ENCODE data around the gene CARS2.

DNA sequence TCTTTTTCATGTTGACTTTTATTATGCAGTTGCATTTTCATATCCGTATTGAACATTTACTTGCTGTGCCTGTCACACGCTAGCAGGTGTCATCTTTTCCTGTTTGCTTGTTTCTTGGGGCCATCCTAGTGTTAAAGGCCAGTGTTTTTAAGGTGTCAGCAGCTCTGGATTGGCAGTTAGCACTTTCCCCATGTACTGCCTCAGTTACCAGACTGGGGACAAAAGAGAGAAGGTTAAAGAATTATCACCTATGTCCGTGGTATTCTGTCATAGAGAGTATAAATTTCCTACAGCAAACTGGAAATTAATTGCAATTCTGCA lies 2.5 kb upstream of the IRS2 start:
- PRO-cap, 4 experiments = peak in 1 of 4 experiments; most common plus-strand start position 141 of the sequence (in 1)
- RAMPAGE, long total RNA, 2 experiments = no peak in any of the 2 experiments

- PRO-cap, 4 experiments = peak in 4 of 4 experiments; most common plus-strand start chr13:109803179 (in 2); most common minus-strand start chr13:109803076 (in 2)
- RAMPAGE, long total RNA, 2 experiments = no peak in any of the 2 experiments
These were observed 16.5 kb upstream of the IRS2 start for GRCh38 chr13:109802810-109803336.

DNA sequence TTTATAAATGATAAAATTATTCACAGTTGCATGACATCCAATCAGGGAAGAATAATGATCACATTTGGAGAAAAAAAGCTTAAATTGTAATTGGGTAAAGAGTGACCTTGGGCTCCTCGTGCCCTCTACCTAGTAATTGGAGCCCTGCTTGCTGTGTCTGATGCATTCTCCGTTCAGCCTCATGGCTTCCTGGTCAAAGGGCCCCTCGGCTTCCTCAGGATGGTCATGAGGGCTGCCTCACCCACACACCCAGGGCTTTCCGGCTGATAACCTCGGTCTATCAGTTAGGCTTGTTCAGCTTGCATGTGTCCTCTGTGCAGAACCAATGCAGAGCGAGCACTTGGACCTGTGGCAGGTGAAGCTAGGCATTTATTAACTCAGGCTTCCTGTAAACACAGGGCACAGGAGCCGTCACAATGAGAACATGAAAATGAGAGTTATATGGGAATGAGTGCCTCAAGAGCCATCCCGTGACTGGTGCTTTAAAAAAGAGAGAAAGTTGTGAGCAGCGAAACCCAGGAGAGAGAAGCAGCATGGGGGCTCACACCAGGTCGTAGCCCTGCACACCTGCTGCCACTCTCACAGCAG lies 50.2 kb upstream of the IRS2 start:
- PRO-cap, 4 experiments = peak in 4 of 4 experiments; most common plus-strand start position 433 of the sequence (in 3); most common minus-strand start position 259 of the sequence (in 4)
- RAMPAGE, long total RNA, 2 experiments = no peak in any of the 2 experiments

DNA sequence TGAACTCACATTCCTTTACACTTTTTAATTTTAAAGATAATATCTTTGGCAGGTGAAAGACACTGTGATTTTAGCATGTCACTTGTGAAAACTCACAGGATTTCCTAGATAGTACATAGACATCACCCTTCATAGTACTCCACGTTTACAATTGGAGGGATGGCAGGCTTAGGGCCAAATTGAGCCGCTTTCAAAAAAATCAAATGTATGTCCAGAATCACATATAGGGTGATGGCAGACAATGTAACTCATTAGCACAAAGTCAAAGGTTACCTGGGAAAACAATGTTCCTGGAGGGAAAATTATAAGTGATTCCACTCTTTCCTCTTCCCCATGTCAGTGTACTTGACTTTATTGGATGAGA lies 112.2 kb upstream of the IRS2 start:
- PRO-cap, 4 experiments = no peak in any of the 4 experiments
- RAMPAGE, long total RNA, 2 experiments = no peak in any of the 2 experiments

DNA sequence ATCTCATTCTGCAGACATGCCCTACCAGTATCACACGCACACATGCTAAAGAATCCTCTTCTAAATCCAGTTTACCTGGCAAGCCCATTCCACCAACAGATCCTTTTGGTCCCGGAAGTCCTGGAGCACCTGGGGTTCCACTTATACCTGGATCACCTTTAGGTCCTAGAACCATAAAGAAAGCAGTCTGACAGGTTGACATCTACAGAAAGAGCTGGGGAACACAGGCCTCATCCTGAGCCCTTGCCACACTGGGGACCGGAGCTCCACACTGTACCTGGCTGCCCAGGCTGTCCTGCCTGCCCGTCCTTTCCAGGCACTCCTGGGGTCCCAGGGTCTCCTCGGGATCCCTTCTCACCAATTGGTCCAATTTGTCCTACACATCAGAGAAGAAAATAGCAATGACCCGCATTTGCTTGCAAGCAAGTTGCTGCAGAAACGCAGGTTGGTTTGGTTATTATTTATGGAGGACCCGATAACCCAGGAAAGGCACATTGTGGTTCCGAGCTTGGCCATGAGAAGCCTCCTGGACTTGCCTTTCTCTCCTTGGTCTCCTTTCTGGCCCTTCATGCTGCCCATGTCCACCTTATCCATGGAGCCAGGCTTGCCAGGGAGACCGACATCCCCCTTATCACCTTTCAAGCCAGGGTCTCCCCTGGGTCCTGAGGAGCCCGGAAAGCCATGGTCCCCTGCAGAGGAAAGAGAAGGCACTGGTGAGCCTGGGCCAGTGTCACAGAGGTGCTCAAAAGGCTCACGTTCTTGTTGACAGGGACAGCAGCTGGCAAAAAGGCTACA lies 130.4 kb downstream of the COL4A1 start:
- PRO-cap, 4 experiments = no peak in any of the 4 experiments
- RAMPAGE, long total RNA, 2 experiments = no peak in any of the 2 experiments

DNA sequence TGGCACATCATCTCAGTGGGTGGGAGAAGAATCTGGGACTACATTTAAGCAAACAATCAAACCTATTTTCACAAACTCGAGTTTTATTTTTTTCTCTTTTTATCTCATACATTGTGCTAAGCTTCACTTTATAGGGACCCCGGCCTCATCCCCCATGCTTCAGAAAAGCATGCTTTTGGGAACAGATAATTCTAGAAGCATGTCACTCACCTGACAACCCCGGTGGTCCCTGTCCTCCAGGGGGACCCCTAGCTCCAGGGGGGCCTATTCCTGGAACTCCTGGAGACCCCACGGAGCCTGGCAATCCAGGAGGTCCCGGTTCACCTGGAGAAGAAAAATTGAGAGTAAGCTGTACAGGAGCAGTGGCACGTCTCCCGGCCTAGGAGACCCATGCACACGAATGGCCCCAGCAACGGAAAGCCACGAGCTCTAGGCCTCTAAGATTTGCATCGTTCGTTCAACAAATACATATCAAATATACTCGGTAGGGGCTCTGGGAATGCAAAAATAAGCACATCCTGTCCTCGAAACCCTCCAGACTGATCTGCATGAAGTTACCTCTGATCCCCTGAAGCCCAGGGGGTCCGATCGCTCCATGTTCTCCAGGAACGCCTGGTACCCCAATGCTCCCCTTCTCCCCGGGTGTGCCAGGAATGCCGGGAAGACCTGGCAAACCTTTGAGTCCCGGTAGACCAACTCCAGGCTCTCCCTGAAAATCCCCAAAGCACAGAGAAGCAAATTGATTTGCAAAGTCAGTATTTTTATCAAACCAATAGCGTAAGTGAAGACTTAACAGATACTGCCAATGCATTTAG lies 128.0 kb downstream of the COL4A1 start:
- PRO-cap, 4 experiments = no peak in any of the 4 experiments
- RAMPAGE, long total RNA, 2 experiments = no peak in any of the 2 experiments

DNA sequence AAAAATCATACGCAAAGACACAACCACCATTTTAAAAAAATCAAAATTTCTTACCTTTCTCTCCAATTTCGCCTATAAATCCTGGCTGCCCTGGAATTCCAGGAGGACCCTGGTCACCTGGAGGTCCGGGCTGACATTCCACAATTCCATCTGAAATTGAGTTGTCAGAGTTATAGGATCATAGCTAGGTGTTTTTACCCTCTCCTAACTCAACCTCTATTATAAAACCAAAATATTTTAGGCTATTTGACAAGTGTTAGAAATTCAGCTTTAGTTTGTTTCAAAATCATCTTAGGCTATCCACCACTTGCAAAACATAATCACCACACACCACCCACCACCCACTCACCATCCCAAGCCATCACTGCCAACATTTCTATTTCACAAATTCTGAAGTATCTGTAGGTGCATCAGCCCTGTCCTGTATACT lies 112.0 kb downstream of the COL4A1 start:
- PRO-cap, 4 experiments = no peak in any of the 4 experiments
- RAMPAGE, long total RNA, 2 experiments = no peak in any of the 2 experiments

DNA sequence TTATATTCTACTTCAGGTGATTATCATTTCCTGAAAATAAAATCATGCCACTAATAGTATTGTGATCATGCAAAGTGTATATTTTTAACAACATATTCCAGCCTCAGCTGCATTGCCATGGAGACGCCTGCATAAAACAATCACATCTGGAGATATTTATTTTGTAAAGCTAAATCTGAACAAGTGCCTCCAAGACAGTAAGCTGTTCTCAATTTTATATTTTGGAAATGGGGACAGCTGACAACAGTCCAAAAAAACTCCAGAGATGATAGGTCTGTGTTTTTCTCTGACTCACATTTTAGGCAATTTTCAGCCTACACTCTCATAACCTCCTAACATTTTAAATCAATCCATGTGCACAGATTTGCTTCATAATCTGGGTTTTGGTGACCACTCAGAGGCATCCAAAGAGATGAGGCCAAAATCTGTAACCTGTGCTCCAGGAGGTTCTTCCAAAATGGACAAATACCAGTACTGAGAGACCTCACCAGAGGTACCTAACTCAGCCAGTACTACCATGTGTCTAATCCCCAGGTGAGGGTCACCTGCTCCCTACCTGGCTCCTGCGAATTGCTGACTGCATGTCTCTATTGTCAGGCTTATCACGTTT lies 62.8 kb downstream of the COL4A1 start:
- PRO-cap, 4 experiments = no peak in any of the 4 experiments
- RAMPAGE, long total RNA, 2 experiments = no peak in any of the 2 experiments

DNA sequence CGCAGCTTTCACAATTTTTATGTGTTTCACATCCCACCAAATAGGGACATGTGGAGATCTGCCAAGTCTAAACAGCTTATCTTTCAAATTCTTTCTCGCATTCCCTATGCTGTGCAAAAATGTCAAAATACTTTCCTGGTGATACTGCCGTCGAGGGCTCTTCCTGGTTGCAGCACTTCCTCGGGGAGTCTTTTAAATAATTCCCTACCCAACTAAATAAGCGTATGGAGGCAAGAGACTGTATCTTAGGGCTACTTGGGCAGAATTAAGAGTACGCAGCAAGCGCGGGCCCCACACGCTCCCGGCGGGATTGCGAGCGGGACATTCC lies 59.0 kb downstream of the COL4A1 start:
- PRO-cap, 4 experiments = peak in 1 of 4 experiments; most common plus-strand start position 142 of the sequence (in 1)
- RAMPAGE, long total RNA, 2 experiments = no peak in any of the 2 experiments

DNA sequence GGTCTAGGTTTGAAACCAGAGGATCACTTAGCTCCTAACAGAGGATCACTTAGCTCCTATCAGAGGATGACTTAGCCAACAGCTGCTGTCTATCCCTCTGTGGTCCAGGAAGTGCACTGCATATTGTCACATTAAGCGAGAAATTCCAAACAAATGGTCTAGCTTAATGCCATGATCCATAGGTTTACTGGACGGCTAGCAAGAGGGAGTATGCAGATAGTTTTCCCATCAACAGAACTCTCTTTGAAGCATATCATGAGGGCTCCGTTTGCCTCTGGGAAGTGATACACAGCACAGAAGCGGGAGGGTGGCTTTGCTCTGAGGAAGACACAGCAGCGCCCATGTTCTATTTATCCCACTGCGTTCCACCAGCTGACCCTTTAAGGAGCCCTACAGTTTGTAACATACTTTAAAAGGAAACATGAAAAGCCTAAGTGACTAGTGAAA lies 52.8 kb downstream of the COL4A1 start:
- PRO-cap, 4 experiments = no peak in any of the 4 experiments
- RAMPAGE, long total RNA, 2 experiments = no peak in any of the 2 experiments

DNA sequence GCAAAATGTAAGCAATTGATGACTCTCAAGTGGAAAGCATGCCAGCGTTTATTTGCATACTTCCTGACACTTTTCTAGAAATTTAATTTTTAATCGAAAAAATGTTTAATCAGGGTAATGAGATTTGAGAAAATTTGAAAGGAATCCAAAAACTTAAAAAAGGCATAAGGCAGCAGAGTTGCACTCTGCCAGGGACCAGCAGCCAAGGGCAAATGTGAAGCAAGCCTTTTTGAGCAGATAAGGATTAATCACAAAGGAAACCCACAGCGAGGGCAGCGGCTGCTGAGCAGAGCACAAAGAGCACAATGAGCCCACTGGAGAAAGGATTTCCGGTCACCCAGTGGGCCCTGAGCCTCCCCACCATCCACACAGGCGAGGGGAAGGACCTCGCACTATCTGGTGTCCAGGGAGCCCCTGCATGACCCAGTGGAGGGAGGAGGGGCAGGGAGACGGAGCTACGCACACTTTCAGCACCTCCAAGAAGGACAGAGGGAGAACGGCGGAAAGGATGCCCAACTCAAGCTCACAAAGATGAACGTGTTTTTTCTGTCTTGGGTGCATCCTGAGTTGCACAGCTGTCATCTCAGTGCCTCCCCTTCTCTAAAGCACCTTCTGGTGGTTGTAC lies 40.0 kb downstream of the COL4A1 start:
- PRO-cap, 4 experiments = no peak in any of the 4 experiments
- RAMPAGE, long total RNA, 2 experiments = no peak in any of the 2 experiments

- PRO-cap, 4 experiments = no peak in any of the 4 experiments
- RAMPAGE, long total RNA, 2 experiments = no peak in any of the 2 experiments
These were observed 25.9 kb downstream of the COL4A1 start for GRCh38 chr13:110280959-110281508.

GRCh38 chr13:110297045-110297389 lies 9.9 kb downstream of the COL4A1 start:
- PRO-cap, 4 experiments = peak in 1 of 4 experiments; most common minus-strand start chr13:110297250 (in 1)
- RAMPAGE, long total RNA, 2 experiments = no peak in any of the 2 experiments

- PRO-cap, 4 experiments = no peak in any of the 4 experiments
- RAMPAGE, long total RNA, 2 experiments = no peak in any of the 2 experiments
These were observed 898 bp downstream of the COL4A2 start for GRCh38 chr13:110308062-110308301.

- PRO-cap, 4 experiments = no peak in any of the 4 experiments
- RAMPAGE, long total RNA, 2 experiments = no peak in any of the 2 experiments
These were observed 29.5 kb downstream of the COL4A2 start for GRCh38 chr13:110336437-110337082.

DNA sequence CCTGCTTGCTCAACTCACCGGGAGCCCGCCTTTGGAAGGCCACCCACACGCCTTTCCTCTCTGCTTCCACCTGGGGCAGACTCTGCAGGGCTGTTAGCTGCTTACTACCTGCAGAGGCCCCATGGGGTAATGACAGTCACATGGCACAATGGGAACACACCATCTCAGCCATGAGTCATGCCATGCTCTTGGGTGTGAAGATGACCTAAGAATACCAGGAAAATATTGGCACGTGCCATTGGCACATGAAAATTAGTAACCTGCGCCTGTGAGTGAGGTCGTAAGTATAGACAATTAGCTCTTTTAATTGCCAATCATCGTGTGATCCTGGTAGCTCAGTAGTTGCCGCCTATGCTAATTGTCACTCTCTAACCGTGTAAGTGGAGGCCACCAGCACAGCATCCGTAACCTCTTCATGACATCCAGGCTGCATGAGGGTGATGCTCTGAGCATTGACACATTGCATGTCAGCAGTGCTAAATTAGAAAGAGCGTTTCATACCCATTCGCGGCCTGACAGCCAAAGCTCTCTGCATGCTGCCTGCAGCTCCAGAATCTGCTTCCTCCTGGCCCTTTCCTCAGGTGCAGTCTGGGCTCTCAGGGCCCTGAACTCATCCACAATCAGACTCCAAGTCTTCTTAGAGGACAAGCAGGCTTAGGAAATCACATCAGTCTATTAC lies 108.8 kb downstream of the COL4A2 start:
- PRO-cap, 4 experiments = peak in 1 of 4 experiments; most common minus-strand start position 590 of the sequence (in 1)
- RAMPAGE, long total RNA, 2 experiments = no peak in any of the 2 experiments

DNA sequence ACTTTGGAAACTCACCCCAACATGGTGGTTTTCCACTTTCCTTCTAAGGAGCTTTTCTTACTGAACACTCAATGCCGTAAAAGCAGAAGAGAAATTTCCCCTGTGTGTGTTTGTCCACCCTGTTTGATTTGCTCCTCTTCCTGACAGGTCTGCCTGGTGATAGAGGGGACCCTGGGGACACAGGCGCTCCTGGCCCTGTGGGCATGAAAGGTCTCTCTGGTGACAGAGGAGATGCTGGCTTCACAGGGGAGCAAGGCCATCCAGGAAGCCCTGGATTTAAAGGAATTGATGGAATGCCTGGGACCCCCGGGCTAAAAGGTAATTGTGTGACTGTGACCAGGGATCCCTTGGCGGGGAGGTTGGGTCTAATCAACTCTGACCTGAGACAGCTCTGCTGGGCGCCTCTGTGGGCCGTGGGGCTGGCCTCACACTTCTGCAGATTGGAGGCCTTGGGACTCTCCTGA lies 81.4 kb downstream of the RAB20 start:
- PRO-cap, 4 experiments = no peak in any of the 4 experiments
- RAMPAGE, long total RNA, 2 experiments = no peak in any of the 2 experiments

DNA sequence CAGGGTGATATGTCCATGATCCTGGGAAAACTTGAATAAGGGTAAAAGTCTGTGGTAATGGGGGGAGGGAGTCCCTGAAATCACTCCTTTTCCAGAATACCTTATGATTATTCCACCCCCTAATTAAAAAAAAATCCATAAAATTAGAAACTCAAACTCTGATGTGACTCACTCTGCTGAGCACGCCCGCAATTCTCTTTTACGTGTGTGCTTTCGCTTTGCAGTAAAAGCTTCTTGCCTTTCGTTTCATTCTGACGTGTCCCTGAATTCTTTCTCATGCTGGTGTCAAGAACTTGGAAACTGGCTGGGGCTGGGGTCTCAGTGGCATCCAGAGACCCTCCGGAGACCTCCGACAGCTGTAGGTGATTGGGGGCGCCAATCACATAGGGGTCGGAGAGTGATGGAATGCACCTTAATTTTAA lies 4.2 kb upstream of the NAXD start:
- PRO-cap, 4 experiments = no peak in any of the 4 experiments
- RAMPAGE, long total RNA, 2 experiments = no peak in any of the 2 experiments

DNA sequence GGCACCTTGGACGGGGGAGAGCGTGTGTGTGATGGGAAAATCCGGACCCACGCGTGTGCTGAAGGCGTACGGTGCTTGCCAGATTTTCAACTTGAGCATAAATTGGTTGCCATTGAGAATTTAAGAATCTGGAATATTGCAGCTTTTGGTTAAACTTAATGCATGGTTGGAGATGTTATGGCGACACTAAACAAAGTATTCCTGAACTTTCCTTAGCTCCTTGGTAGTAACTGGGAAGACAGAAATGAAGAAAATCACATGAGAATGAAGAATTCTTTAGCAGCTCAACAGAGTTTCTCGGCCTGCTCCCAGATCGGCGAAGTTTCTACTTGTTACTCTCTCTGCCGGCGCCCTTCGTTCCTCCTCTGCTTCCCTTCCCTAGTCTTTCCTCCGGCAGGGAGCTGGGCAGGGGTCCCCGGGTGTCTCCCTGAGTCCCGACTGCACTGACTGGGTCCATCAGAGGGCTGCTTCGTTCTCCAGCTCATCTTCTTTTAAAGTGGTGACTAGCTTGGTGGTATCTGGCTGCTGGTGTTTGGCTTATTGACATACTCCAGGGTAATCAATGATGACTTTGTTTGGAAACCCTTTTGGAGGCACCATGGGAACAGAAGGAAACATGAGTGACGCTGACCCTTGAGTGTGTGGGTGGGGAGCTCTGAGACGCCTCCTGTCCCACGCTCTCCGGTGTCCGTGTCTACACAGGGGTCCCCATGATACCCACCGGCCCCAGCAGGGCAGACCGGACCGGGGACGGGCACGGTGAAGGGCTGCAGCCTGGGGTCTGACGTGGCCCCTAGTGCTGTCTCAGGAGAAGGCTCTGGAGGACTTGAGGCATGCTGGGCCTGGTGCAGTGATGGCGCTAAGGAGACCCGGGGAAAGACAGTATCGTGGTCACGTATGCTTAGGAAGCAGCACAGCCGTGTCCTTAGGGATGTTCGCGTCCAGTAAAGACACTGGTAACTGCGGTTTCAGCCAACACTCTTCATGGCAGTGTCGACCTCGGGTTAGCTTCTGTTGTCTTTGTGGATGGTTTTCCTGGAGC lies 23.5 kb downstream of the NAXD start:
- PRO-cap, 4 experiments = peak in 3 of 4 experiments; most common plus-strand start position 633 of the sequence (in 2); most common minus-strand start position 493 of the sequence (in 3)
- RAMPAGE, long total RNA, 2 experiments = no peak in any of the 2 experiments

GRCh38 chr13:110705717-110706657 lies at the start of gene CARS2:
Gene CARS2 (minus strand): TSS chr13:110706116.
- PRO-cap, 4 experiments = peak in 4 of 4 experiments; most common plus-strand start chr13:110706417 (in 3); most common minus-strand start chr13:110706098 (in 2)
- RAMPAGE, long total RNA, 2 experiments = no peak in any of the 2 experiments